ENCODE data around the gene MSN.

- PRO-cap = no peak
Measured at GRCh38 chrX:65517990-65518662, 16.5 kb downstream of the LAS1L start.

DNA sequence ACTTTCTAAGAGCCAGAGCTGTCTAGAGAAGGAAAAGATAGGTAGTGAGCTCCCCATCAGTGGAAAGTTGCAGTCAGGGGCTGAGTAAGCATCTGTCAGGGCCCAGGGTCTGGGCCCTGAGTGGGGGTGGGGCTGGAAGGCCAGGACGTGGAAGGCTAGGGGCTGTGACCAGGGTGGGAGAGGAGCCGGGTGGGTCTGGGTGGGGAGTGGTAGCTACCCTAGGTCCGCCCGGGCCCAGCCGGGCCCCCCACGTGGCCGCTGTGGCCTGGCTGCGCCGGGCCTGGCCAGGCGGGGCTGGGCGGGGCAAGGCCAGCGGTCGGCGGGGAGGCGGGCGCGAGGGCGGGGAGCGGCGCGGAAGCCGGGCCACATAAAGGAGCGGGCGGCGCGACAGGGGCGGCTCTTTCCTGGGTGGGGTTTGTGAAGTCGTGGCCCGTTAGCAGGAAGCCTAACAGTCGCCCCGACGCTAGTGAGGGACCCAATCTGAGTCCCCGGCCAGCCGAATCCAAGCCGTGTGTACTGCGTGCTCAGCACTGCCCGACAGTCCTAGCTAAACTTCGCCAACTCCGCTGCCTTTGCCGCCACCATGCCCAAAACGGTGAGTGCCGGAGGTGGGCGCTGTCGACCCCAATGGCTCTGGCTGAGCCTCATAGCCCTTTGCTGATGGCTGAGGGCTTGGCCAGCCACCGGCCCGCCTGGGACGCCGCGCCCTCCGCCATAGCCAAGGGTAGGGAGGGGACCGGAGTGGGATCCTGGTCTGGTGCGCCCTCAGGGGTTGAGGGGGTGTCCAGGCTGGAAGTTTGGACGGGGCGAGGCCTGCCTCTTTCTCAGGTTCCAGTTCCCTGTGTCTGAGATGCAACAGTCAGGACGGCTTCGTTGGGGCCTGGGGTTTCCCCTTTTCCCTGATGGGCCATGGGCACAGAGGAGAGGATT, at the start of gene MSN:
MSN (plus strand) TSS at position 396 of the 930 bp plus-strand sequence.
- PRO-cap = bidirectional peak, plus-strand start at position 399 of the sequence, minus-strand start at position 253 of the sequence

DNA sequence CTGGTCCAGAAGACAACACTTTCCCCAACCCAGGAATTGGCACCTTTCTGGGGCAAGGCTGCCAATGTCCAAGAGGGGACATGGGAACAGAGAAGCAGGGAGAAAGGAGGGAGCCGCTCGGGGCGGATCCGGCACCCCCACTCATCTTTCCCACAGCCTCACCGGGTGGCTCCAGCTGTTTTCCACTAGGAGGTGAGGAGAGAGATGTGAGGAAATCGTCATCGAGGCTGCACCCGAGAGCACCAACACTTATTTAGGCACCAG, 667 bp downstream of the MSN start:
- PRO-cap = no peak

GRCh38 chrX:65669770-65670254, 2.4 kb downstream of the MSN start:
- PRO-cap = no peak

DNA sequence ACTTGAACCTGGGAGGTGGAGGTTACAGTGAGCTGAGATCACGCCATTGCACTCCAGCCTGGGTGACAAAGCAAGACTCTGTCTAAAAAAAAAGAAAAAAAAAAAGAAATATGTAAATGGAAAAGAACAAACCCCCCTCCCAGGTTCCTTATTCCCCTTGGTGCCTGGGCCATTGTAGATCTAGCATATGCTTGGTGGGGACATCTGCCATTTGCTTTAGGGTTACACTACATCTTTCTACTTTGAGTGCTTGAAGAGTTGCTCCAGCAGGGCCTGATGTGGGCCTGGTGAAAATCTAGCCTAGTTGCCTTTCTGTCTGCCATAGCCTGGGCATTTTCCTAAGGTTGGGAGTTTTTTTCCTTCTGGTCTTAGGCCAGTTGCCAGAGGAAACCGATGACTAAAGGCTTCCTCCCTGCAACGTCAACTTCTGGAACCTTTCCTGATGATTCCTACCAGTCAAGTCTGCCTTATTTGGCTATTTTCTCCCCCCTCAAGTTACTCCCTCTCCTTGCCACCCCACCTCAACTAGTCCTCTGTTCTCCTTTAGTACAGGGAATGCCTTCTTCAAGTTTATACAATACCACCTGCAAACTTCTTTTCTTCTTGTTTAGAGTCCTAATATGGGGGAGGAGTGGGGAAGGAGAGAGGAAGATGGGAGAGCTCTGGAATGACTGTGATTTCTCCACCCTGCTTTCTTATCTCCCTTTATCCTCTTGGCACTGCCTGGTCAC, 10.4 kb downstream of the MSN start:
- PRO-cap = no peak

GRCh38 chrX:65743701-65744431, 76.4 kb downstream of the MSN start:
- PRO-cap = no peak

- PRO-cap = no peak
Measured at GRCh38 chrX:66013502-66014049, 26.3 kb downstream of the VSIG4 start.

- PRO-cap = no peak
Measured at GRCh38 chrX:66018131-66019438, 21.3 kb downstream of the VSIG4 start.

DNA sequence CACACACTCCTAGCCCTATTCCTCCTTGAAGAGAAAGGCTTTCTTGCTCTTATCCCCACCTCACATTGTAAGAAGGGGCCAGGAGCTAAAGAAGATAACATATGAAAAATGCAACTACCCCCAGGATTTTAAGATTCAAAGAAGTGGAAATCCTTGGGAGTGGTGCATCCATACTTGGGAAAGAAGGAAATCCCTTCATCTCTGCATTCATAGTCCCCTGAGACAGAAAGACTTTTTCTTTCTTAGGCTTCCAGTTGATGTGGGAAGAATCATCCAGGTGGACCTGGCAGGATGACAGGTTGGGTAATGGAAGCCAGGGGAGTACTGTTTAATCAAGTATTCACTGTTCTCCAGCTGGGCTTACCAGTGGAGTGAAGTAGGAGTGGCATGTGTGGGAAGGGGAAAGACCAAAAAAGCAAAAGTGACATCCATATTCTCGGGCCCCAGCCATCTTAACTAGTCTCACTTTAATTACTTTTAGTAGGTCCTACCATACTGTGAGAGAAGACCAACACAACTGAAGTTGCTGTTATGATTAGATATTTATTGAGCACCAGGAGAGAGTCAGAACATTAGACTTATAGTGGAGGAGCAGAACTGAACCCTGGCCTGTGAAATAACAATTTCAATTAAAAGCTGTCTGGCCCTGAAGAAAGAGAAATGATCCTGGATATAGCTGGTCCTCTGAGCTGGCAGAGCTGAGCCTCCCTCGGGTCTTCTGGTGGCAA, 18.5 kb downstream of the VSIG4 start:
- PRO-cap = no peak

- PRO-cap = no peak
Measured at GRCh38 chrX:68432858-68433265, 433 bp downstream of the OPHN1 start.

GRCh38 chrX:68499555-68499929, 691 bp downstream of the YIPF6 start:
- PRO-cap = no peak

GRCh38 chrX:68533934-68534745, 35.3 kb downstream of the YIPF6 start:
- PRO-cap = no peak

DNA sequence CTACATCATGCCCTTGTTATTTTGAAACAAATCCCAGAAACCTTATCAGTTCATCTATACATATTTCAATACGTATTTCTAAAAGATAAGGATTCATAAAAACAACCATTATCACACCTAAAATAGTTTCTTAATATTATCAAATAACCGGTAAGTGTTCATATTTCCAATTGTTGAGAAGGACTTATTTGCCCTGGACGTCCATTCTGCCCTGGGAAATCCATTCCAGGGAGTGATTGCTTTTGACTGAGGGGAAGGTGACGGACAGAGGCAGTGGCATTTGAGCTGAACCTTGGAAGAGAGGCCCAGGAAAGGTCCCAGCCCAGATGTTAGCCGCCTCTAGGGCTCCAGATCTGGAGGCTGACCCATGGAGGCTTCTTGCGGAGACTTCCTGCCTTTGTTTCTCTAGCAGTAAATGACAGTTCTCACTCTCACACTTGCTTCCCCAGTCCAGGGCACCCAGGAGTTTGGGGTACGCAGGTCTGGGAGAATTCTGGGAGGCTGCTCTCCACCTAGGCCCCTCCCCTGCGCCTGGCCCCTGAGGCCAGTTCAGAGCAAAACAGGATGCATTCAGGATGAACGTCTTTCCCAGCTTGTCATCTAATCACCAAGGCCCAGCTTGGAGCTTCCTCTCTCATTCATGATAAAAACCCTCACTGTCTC, 49.7 kb downstream of the STARD8 start:
- PRO-cap = no peak

GRCh38 chrX:68848283-68849032, 19.6 kb downstream of the EFNB1 start:
- PRO-cap = no peak

DNA sequence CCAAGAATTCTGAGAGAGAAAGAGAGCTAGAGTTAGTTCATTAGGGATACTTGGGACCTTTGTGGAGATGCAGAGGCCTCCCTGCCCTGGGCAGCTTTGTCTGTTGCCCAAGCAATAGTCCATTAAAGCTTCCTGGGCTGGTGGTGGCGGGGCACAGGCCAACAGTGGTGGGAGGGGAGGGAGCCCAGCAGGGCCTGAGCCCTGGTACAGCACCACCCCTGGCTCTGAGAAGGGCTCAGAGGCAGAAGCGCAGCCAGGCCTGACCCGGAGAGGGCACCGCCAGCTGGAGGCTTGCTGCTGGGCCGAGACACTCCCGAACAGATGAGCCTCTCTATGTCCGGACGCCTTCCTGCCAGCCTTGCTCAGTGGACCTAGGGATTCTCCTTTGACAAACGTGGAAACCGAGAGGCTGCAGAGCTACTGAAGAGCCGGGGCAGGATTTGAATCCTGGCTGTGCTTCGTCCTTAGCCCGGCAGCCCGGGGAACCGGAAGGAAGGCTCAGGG, 65.4 kb downstream of the EFNB1 start:
- PRO-cap = no peak

- PRO-cap = no peak
Measured at GRCh38 chrX:68912224-68912574, 83.4 kb downstream of the EFNB1 start.

DNA sequence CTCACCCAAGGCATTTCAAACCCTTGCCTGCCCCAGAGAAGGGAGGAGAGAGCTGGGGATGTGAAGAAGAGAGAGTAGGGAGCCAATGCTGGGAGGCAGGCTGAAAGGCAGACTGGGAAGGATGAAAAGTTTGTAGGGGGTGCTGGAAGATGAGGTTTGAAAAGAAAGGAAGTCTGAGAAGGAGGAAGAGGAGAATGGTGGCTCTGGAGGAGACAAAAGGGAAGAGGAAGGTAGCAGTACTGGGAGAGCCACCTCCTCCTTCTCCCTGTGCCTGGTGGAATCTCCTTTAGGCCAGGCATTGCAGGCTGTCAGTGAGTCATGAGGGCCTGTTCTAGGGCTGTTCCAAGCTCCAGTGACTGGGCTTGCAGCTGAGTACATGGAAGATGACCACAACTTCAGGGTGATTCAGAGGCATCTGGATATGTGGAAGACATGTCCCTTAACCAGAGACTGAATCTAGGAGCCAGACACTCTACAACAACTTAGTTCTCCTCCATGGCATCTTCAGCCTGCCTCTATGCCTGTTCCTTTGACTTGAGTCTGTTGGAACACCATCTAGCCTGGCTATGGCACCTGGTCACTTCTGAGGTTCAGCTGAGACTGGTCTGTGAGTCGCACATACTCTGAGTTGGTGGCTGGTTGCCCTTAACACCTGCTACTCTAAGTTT, 107.8 kb downstream of the EFNB1 start:
- PRO-cap = no peak

- PRO-cap = no peak
Measured at GRCh38 chrX:69070867-69071560, 94.2 kb downstream of the PJA1 start.

- PRO-cap = no peak
Measured at GRCh38 chrX:69279838-69280037, 114.5 kb upstream of the PJA1 start.

DNA sequence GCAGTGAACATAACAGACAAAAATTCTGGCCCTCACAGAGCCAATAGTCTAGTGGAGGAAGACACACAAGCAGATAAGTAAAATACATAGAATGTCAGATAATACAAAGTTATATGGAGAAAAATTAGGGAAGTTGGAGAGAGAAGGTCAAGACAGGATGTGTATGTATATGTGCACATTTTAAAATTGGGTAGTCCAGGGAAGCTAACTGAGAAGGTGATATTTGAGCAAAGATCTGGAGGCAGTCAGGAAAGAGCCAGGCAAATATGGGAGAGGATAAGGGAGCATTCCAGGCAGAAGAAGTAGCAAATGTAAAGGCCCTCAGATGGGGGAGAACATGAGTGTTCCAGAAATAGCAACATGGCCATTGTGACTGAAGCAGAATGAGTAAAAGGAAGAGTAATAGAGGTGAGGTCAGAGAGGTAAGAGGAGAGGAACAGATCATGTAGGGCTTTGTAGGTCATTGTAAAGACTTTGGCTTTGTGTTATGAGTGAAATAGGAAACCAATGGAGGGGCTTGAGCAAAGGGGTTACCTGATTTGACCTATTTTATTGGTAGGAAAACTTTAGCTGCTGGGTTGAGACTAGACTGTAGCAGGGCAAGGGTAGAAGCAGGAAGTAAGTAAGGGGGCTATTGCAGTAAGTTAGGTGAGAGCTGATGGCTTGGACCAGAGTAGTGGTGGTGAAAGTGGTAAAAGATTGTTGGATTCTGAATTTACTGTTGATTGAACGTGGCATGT, 59.9 kb downstream of the EDA start:
- PRO-cap = no peak